Jejunum (tissue), 1 donor: ENCODE data around the genes RPS6, IFNA17, KLHL9, DMRTA1 and CAAP1.

DNA sequence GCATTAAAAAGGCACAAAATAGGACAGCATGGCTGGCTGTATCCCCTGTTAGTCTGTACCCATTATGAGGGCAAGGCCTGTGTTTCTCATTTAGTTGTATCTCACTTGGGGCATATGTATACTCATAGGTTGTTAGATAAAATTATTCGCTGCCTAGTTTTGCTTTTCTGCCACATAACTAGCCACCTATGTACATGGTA, 9.4 kb downstream of the PLIN2 start:
- PRO-cap: no peak

GRCh38 chr9:19147968-19148128, 20.6 kb upstream of the PLIN2 start:
- PRO-cap: no peak

- PRO-cap: no peak
Measured at GRCh38 chr9:19208511-19209031, 21.9 kb upstream of the DENND4C start.

GRCh38 chr9:19229413-19229701, 1.1 kb upstream of the DENND4C start:
- PRO-cap: no peak

DNA sequence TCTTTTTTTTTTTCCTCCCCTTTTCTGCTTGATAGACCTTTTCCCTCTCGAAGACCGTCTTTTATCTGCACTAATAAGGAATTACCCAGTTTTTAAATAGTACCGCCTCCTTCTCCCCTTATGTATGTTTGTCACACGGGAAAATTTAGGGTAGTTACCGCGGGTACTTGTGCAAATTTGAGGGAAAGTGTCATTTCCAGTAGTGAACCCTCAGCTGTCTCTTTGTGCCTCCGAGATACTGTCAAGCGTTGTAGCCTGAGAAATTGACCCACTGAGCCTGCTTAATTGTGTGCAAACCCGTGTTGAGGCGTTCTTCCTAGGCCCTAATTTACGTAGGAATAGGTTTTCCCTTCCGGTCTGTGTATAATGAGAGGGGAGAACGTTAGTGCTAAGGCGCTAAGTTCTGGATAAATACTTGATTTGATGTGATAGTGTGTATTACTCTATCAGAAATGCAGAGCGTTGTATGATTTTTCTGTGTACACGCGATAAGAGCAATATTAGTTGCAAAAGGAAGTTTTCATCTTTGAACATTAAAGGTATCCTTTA, 1.1 kb downstream of the DENND4C start:
- PRO-cap: no peak

- PRO-cap: no peak
Measured at GRCh38 chr9:19374169-19375161, 5.6 kb downstream of the RPS6 start.

- PRO-cap: unidirectional peak, plus-strand start at chr9:19379779; bidirectional peak, plus-strand start at chr9:19380353, minus-strand start at chr9:19380236
Measured at GRCh38 chr9:19379611-19380507, at the start of gene RPS6. Gene RPS6, minus strand, starts transcription at chr9:19380236.

DNA sequence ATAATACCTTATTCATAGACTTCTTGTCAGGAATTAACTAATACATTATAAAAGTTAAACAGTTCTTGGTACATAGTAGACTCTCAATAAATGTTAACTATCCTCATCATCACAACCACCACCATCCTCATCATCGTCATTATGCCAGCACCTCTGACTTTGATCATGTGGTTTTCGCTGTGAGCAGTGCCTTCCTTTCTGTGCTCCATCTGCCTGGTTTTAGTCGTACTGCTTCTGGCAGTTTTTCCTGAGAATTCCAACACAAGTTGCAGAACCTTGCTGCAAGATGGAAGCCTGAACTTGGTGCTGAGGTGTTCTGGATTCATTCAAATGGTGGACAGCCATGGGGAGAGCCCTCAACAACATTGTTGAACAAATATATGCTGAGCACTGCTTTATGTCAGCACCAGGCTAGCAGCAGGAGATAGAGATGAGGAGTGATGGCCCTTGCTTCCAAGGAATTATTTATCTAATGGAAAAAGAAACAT, 7.2 kb upstream of the RPS6 start:
- PRO-cap: no peak

DNA sequence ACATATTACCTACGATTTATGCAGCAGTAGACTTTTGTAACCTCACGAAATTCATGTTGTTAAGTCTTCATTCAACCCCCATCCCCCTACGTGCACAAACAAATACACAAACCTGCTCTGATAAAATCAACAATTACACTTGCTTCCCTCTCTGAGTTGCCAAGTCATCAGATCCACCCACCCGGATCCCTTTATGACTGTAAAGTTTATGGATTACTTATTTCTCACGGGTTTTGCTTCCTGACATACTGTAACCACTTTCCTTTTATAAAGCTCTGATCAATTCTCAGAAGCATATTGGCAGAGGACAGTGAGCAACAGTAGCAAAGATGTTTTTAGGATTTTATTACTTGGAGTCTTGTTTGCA, 70.5 kb downstream of the MLLT3 start:
- PRO-cap: no peak

DNA sequence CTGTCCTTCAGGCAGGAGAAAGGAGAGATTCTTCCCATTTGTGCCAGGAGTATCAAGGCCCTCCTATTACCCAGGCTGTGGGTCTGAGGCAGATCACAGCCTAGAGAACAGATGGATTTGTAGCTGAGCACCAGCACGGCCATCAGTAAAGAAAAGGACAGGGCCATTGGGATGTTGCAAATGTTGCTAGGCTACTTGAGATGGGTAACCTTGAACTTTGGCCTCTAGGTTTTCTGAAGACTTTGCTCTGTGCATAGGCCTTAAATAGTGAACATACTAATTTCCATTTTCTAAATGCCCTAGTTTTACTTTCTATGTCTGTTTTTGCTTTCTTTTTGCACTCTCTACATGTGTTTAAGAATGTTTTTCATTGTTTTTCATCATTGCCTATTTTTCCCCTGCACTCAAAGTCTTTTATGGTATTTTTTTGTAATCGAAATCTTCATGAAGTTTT, at the start of gene IFNA17:
IFNA17 (minus strand) TSS at position 216 of the 454 bp plus-strand sequence.
- PRO-cap: no peak

DNA sequence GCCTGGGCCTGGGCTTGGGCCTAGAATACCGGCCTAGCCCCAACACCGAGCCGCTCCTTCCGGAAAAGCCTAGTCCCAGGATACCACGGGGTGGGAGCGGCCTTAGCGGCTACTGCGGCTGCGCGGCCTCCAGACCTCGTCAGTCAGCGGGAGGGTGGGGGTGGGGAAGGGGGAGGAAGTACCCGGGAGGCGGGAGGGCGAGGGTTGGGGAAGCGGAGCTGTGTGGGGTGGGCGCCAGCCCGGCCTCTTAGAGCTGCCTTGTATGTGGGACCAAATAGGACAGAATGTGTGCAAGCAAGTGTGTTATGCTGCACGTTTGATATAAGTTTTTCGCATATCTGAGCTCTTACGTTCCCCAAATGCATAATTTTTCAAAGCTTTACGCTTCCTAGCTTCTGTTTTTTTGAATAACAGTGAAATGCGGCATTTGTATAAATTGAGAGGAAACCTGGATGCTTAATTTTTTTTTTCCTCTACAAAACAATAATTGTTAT, at the start of gene KLHL9:
KLHL9 (minus strand) TSS at position 85 of the 494 bp plus-strand sequence.
- PRO-cap: bidirectional peak, plus-strand start at position 181 of the sequence, minus-strand start at position 67 of the sequence

- PRO-cap: bidirectional peak, plus-strand start at chr9:21994588, minus-strand start at chr9:21994392
Measured at GRCh38 chr9:21994217-21994496, 14.9 kb downstream of the CDKN2B start.

GRCh38 chr9:22008482-22009038, 545 bp downstream of the CDKN2B start:
- PRO-cap: unidirectional peak, plus-strand start at chr9:22008825

DNA sequence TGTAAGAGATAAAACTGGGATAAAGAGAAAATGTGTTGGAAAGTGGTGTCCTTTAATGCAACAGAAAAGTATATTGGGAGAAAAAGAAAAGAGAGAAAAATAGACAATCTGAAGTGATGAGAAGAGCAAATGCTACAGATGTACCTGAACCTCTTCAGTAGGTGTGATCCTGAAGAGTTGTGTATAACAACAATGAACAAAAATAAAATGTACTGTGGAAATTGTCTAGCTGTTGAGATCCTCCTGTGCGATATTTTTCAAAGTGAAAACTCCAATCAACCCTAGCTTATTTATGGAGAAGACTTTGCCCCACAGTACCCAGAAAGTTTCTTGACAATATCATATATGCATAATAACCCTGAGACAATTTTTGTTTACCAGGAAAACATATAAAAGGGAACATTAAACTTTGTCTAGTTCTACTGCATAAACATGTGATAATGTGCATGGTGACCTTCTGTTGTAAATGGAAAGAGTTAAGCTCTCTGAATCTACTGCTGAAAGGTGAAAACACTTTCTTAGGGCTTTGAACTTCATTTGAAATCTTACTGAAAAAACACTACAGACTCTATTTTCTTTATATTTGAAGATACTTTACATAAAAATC, 32.1 kb upstream of the CDKN2B start:
- PRO-cap: no peak

DNA sequence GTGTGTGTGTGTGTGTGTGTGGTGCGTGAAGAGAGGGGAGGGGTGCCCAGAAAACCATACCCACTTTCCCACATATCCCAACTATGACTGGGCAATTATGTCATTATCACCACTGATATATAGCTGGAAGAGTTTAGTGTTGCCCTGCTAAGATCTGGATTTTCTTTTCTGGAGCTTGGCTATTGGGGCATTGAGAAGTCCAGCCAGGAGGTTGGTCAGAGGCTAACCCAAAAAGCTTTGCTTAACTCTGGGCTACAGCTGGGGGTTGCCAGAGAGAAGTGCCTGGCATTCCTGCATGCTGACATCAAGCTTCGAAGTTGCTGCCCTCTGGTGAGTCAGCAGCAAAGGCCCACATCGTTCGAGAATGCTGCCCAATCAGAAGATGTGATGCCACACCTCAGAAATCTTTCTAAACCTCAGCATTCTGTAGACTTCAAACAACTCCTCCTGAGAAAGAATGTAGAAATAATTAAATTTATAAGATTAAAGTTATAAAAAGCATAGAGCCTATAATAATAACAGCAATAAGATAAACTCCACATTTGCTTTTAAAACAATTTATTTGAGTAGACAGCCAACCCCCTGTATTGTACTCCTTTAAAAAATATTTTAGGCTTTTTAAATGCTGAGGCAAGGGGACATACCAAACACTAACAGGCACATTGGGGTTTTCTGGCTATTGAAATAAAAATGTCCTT, 94.2 kb upstream of the CDKN2B start:
- PRO-cap: no peak

DNA sequence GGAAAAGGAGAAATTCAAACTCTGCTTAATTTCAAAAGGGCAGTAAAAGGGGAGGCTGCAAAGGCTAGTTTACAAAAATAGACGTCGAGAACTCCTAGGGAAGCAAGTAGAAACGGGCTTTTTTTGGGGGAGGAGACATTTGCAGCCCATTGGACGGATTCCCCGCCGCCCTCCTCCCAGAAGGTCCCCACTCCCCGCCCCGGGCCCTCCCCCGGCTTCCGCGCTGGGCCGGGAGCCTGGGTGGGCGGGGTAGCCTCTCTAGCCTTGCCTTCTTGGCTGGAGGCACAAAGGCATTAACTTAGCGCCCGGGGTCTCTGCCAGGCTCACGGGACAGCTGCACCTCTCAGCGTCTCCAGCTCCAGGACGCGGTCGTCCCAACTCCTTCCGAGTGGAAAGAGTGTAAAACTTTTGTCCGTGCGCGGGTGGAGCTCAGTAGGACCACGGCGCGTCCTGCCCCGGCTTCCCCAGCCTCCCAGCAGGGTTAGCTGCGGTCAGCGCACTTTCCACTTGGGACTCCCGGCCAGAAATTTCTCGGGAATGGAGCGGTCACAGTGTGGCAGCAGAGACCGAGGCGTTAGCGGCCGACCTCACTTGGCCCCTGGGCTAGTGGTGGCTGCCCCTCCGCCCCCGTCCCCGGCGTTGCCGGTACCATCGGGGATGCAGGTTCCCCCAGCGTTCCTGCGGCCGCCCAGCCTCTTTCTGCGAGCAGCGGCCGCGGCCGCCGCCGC, at the start of gene DMRTA1:
DMRTA1 (plus strand) TSS at position 296 of the 728 bp plus-strand sequence.
- PRO-cap: no peak

GRCh38 chr9:23464032-23464396, 362.0 kb downstream of the ELAVL2 start:
- PRO-cap: no peak

DNA sequence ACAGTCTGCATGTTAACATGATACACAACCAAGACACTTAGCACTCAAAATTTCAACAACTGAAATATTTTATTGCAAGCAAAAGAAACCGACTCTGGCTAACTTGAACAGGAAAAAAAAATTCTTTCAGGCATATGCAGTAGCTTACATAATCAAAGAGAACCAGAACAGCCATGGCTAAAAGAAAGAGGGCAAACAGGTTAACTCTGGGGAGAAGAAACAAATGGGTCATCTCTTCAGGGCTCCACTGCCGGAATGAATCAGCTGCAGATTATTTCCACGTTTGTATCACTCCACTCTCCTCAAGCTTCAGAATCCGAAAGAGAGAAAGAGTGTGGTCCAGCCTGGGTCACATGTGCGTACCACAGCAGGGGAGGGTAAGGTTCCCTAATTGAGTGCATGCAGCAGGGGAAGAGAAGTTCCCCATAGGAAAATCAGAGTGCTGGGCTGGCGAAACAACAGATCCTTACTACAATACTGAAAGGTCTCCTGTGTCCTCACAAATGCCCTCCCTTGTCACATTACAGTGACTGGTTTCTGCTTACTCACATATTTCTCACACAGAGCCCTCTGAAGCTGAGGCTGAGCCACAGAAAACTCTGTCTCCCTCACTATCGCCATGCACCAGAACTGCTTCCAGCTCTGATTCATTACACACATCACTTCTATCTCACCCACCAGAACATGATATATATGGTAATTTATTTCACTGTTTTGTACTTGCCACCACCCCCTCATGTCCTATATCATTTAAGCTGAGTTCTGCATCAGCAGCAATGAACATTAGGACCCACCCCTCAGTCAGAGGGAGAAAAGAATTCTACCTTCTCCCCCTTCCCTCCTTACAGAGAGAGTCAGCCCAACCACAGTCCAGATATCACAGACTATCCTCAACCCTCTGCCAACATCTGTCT, 532.1 kb upstream of the TUSC1 start:
- PRO-cap: no peak

- PRO-cap: bidirectional peak, plus-strand start at chr9:26892446, minus-strand start at chr9:26892348; bidirectional peak, plus-strand start at chr9:26892858, minus-strand start at chr9:26892740
Measured at GRCh38 chr9:26892071-26893117, at the start of gene CAAP1. Gene CAAP1, minus strand, starts transcription at chr9:26892802.

- PRO-cap: no peak
Measured at GRCh38 chr9:27339760-27340239, 42.9 kb upstream of the EQTN start.